Renal cortical epithelial cell (primary cell): ENCODE measurements around the gene SETD7.

- RRBS, result no CpG with 5 or more reads among the region's 12 CpGs
Measured at GRCh38 chr4:134622691-134623350, 421.2 kb upstream of the PABPC4L start.

- RRBS, result no CpG with 5 or more reads among the region's 14 CpGs
Measured at GRCh38 chr4:137496209-137496456, 36.2 kb downstream of the PCDH18 start.

DNA sequence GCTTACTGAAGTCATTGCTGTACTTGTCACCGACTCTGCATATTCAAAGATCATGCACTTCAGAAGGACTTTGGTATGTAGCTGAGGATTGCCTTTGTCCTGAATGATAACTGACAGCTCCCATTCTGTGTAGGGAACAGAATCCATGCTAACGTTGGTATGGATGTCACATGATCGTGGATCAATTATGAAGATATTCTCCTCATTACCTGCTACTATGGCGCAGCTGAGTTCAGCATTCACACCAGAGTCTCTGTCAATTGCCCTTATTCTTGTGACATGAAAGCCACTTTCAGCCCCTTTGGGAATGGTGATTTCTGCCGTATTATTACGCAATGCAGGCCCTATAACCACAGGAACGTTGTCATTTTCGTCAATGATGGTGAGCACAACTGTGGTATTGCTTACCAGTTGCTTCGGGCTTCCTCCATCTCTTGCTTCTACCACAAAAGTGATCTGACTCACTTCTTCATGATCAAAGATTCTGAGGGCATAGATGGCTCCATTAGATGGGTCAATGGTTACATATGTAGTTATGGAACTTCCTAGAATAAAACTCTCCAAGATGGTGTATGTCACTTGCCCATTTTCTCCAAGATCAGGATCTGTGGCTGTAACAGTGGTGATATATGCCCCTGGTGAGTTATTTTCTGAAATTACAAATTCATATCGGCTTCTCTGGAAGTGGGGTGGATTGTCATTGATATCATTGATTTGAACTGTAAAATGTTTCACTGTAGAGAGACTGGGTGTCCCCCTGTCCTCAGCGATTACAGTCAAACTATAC, 2.1 kb downstream of the PCDH18 start:
- RRBS, result no CpG with 5 or more reads among the region's 11 CpGs

DNA sequence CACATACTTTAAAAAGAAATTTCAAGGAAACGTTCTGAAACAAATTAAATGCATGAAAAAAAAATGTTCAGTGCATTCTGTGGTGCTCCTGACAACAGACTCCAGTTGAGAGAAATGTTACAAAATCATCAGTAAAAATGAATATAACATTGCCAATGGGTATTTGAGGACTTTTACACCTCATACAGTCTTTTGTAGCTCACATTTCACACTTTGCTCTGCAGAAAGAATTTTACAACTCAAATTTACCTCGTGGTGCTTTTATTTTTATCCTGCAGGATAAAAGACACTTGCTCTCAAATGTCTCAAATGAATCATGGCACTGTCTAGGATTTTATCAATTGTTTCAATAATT, 60.6 kb downstream of the SLC7A11 start:
- RRBS, result no CpG with 5 or more reads among the region's 2 CpGs

- RRBS, result no CpG with 5 or more reads among the region's 7 CpGs
Measured at GRCh38 chr4:138217131-138218126, 24.7 kb downstream of the SLC7A11 start.

GRCh38 chr4:138911801-138912314, 103.7 kb upstream of the NOCT start:
- RRBS, result no CpG with 5 or more reads among the region's 5 CpGs

GRCh38 chr4:139140767-139141614, 36.0 kb downstream of the ELF2 start:
- RRBS, result no CpG with 5 or more reads among the region's 2 CpGs

DNA sequence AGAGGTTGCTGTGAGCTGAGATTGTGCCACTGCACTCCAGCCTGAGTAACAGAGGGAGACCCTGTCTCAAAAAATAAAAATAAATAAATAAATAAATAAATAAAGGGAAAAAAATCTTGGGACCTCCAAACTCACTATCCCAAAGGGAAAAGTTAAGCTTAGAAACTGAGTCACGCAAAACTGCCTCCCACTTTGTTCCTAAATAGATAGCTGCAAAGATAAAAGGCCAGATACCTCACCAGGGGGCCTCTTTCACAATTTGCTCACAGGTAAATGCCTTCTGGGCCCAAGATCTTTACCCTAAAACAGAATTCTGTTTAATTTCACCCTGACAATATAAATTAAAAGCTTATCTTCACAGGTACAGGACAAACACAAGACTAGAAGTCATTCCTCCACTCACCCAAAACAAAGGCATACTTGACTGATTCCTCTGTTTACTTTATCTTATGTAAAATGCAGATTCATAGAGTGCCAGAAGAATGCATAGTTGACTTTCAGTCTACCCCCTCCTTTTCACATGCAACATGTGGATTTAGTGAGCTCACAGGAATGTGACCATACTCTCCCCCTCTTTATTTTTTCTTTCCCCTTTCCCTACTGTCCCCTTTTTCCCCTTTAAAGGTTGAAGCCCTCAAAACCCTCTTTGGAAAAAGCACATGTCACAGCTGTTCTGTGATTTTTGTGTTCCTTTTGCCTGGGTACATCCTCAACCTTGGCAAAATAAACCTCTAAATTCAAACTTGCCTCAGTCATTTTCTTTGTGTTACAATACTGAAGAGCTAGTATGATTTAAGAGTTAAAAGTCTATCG, 23.4 kb downstream of the ELF2 start:
- RRBS, result no CpG with 5 or more reads among the region's 2 CpGs

DNA sequence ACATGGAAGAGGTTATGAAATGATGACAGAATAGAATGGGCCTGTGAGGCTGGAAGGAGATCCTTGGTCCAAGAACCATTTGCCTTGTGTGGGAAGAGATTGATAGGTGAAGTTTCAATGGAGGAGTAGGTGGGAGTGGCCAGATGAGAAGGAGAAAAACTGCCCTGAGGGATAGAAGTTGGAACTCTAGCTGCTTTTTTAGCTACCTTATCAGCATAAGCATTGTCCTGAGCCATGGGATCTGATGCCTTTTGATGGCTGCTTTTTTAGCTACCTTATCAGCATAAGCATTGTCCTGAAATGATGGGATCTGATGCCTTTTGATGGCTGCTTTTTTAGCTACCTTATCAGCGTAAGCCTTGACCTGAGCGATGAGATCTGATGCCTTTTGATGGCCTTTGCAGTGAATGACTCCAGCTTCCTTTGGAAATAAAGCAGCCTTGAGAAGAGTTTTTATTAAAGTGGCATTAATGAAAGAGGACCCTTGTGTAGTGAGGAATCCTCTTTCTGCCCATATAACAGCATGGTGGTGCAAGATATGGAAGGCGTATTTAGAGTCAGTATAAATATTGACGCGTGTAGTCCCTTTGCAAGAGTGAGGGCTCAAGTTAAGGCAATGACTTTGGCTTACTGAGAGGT, 17.5 kb downstream of the ELF2 start:
- RRBS, result no CpG with 5 or more reads among the region's 5 CpGs

DNA sequence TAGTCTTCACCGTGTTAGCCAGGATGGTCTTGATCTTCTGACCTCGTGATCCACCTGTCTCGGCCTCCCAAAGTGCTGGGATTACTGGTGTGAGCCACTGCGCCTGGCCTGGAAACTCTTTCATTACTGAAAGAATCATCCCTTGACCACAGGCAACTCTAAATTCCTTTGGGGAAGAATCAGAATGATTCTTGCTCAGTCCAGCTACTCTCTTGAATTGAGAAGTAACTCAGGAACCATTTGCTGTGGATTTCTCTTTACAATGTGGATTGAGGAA, 6.0 kb upstream of the MGARP start:
- RRBS, result no CpG with 5 or more reads among the region's 4 CpGs

GRCh38 chr4:139336520-139337298, 34.4 kb upstream of the NDUFC1 start:
- RRBS, result no CpG with 5 or more reads among the region's 2 CpGs

GRCh38 chr4:139400033-139401273, 53.5 kb upstream of the RAB33B start:
- RRBS, result no CpG with 5 or more reads among the region's 14 CpGs

GRCh38 chr4:139463537-139464222, 9.8 kb downstream of the RAB33B start:
- RRBS, result no CpG with 5 or more reads among the region's 6 CpGs

DNA sequence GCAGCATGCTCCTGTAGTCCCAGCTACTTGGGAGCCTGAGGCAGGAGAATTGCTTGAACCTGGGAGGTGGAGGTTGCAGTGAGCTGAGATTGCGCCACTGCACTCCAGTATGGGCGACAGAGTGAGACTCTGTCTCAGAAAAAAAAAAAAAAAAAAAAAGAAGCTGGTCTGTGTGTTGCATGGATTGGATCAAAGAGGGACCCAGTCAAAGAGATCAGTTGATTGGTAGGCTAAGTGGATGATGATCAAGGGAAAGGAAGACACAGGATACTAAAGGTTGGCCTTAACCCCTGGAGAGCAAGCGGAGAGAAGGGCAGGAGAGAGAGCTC, 49.1 kb downstream of the RAB33B start:
- RRBS, result no CpG with 5 or more reads among the region's 3 CpGs

DNA sequence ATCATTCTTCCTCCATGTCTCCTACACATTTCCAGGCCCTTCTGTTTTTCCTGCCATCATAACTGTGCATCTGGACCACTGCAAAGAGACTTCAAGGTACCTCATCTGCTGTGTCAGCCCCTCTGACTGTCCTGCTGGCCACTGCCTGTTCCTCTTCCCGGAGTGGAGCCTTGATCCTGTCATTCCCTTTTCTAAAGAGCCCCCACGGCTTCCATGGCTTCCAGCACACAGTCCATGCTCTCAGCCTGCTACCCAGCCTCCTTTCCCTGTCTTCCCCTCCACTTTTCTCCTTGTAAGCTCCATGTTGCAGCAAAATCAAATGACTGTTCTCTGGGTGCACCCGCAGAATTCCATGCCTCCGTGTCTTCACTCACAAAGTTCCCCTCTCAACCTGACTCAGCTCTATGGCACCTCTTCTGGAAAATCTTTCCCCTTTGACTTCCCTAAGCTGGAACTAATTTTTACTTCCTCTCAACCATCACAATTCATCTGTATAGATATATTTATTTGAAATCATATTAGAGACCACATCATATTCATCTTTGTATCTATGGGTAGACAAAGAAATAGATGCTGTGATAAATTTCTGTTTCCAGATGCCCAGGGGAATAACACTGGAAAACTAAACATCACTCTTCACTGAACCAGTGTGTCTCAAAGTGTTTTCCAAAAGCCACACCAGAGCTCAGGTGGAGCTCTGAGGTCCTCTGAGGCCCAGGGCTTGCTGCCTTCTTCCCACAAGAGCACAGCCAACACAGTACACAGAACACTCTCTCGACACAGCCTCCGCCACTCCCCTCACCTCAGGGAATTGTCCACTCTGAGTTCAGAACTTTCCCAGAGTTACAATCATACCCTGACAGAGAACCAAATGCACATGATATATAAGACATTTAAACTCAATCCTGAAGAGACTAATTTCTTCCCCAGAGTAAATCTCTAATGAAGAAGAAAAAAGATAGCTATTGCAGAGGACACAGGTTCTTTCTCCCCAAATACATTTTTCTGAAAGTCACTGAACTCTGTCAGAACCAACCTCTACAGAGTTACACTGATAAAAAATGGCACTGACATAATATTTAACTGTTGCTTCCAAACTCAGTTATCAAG, 3.3 kb downstream of the SETD7 start:
- RRBS, result no CpG with 5 or more reads among the region's 6 CpGs

- RRBS, result 1% methylated on average over 26 of the region's 62 CpGs
Measured at GRCh38 chr4:139556023-139556690, at the start of gene SETD7. SETD7 (minus strand) TSS chr4:139556219.

GRCh38 chr4:139557620-139558295, 1.7 kb upstream of the SETD7 start:
- RRBS, result no CpG with 5 or more reads among the region's 4 CpGs

DNA sequence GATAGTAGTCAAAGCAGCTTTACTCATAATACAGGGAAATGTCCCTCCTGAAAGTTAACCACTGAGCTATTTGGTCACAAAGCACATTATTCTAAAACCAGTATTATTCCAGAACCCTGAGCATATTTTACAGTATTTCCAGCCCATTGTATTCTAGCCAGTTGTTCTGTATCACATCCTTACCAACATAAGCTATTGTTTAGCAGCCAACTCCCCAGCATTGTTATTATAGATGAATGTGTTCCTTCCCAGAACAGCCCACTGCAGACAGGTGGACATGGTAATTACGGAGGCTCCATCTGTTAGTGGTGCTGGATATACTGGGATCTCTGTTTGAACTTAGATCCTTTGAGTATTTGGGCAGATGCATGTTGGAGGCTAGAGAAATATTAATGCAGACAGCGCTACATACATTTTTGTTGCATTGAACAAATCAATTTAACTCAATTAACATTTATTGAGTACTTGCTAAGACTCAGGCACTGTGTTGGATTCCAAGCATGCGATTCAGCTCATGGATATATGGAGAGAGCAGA, 126.1 kb downstream of the MGST2 start:
- RRBS, result no CpG with 5 or more reads among the region's 3 CpGs

GRCh38 chr4:139819837-139820304, 154.3 kb downstream of the MGST2 start:
- RRBS, result no CpG with 5 or more reads among the region's 3 CpGs